ENCODE measurements around a stretch of chr3.

DNA sequence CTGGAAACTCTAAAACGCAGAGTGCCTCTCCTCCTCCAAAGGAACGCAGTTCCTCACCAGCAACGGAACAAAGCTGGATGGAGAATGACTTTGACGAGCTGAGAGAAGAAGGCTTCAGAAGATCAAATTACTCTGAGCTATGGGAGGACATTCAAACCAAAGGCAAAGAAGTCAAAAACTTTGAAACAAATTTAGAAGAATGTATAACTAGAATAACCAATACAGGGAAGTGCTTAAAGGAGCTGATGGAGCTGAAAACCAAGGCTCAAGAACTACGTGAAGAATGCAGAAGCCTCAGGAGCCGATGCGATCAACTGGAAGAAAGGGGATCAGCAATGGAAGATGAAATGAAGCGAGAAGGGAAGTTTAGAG, 611.6 kb upstream of the TGFBR2 start:
- PRO-cap, result no peak
- RAMPAGE, long total RNA, 4 experiments, result no peak in any of the 4 experiments

GRCh38 chr3:30227913-30228372, 378.5 kb upstream of the TGFBR2 start:
- PRO-cap, result no peak
- RAMPAGE, long total RNA, 4 experiments, result no peak in any of the 4 experiments

GRCh38 chr3:30495554-30496178, 110.7 kb upstream of the TGFBR2 start:
- PRO-cap, result bidirectional peak, plus-strand start at chr3:30496021, minus-strand start at chr3:30496010; bidirectional peak, plus-strand start at chr3:30496096, minus-strand start at chr3:30496042
- RAMPAGE, long total RNA, 4 experiments, result no peak in any of the 4 experiments

- PRO-cap, result unidirectional peak, minus-strand start at chr3:30612027
- RAMPAGE, long total RNA, 4 experiments, result no peak in any of the 4 experiments
Measured at GRCh38 chr3:30611607-30612547, 5.5 kb downstream of the TGFBR2 start.

- PRO-cap, result no peak
- RAMPAGE, long total RNA, 4 experiments, result no peak in any of the 4 experiments
Measured at GRCh38 chr3:30614192-30614828, 7.9 kb downstream of the TGFBR2 start.

DNA sequence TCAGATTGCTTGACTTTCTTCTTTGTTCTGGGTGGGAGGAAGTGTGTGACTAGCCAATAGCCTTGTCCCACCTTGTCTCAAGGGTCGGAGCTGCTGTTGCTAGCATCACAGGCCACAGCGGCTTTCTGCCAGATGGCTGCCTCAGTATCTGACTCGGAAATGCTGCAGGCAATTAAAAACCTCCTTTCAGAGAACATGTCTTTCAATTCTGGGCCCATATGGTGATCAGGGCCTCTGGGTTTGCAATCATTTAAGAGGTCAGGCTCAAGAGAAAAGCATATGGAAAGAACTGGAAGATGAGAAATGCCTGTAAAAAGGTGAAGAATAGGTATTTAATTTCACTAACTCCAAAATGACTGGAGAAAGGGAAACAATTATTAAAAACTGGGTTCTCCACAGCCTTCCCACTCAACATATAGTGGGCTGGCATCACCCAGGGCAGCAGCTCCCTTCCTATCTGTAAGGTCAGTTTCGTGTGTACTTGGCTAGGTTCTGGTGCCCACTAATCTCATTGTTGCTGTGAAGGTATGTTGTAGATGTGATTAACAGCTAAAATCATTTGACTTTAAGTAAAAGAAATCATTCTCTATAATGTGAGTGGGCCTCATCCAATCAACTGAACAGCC, 32.5 kb downstream of the TGFBR2 start:
- PRO-cap, result no peak
- RAMPAGE, long total RNA, 4 experiments, result start-site peak on the plus strand in 1 of 4 experiments, centred at position 314 of the sequence, 18 reads per replicate

DNA sequence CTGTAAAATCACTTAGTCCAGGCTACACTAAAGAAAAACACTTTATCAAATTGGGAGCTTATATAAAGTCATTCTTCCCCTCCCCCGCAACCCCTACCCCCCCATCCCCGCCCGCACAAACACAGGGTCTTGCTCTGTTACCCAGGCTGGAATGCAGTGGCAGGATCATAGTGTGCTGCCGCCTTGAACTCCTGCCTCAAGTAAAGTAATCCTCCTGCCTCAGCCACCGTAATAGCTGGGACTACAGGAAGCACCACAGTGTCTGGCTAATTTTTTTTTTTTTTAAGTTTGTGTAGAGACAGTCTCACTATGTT, 60.1 kb downstream of the TGFBR2 start:
- PRO-cap, result no peak
- RAMPAGE, long total RNA, 4 experiments, result start-site peak on the plus strand in 1 of 4 experiments, centred at position 164 of the sequence, 6 reads per replicate

- PRO-cap, result no peak
- RAMPAGE, long total RNA, 4 experiments, result no peak in any of the 4 experiments
Measured at GRCh38 chr3:31226184-31226624, 306.5 kb upstream of the STT3B start.

DNA sequence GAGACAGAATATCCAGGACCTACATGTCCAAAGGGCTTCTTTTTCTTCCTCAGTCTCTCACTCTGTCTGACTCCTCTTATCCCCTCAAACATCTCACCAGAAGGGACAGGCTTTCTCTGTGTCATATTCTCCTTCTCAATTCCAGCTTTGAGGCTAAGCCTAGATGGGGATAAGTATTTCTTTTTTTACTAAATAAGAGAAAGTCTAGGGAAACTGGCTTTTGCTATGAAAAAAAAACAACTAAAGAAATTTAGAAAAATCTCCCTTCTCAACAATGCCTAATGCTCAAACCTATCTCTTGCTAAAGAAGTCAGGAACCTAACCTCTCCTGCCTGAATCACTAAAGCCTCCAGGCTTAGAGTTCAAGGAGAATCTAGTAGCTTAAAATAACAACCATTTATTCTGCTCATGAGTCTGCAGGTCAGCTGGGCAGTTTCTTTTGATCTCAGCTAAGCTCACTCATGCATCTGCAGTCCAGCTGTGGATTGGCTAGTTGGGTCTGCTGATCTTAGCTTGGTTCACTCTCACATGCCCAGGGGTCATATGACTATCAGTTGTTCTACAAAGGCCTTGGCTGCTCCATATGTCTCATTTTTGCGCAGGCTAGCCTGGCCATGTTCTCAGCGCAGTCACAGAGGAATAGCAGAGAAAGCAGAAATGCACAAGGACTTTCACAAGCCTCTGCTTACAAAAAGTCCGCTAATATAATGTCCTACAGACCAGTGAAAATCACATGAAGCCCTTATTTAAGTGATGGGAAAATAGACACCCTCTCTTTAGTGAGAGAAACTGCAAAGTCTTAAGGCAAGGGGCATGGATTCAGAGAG, 109.3 kb upstream of the STT3B start:
- PRO-cap, result no peak
- RAMPAGE, long total RNA, 4 experiments, result no peak in any of the 4 experiments

DNA sequence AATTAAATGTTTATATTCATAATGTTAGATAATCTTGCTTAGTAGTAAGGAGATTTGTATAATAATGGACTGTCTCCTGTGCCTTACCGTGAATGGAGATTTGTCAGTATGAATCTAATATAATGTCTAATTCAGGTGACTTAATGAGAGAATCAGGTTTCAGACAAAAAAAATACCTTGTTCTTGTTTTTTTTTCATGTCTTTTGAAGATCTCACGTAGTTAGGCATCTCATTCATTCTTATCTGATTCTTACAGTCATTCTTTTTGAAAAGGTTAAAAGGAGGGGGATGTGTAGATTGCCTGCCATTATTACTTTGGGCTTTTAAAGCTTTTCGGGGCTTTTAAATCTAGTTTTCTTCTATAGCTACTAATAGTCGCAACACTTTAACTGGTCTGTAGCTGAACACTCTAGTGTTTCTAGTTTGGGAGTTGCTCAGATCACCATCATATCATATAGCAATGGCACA, 3.2 kb downstream of the STT3B start:
- PRO-cap, result no peak
- RAMPAGE, long total RNA, 4 experiments, result no peak in any of the 4 experiments

DNA sequence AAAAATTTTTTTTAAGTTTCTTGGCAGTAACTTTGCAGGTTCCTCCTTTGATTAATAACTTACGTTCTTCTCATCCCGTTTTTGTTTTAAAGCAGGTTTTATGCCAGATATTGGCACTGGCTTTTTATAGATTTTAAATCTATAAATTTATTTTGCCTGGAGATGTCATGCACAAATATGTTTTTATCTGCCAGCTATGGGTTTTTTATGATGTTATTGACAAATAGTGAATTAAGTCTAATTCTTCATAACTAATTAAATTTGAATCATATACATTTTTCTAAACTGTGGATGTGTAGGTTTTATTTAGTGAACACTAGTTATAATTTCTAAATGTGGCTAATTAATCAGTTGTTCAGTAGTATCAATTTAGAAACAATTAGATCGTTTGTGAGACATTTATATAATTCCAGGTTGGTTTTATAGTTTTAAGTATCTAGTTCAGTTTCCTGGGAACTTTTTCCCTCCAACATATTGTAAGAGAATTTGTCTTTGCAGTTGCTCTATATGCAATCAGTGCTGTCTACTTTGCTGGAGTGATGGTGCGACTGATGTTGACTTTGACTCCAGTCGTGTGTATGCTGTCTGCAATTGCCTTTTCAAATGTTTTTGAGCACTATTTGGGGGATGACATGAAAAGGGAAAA, 89.0 kb downstream of the STT3B start:
- PRO-cap, result no peak
- RAMPAGE, long total RNA, 4 experiments, result no peak in any of the 4 experiments

DNA sequence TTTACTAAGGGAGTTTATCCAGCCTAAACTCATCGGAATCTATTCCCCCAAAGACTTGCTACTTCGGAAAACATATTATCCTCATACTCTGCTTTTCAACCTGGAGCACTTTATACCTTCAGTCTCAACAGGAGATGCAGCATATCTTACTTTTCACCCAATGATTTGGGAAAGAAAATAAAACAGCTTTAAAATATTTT, 124.6 kb downstream of the OSBPL10 start:
- PRO-cap, result no peak
- RAMPAGE, long total RNA, 4 experiments, result no peak in any of the 4 experiments

- PRO-cap, result no peak
- RAMPAGE, long total RNA, 4 experiments, result no peak in any of the 4 experiments
Measured at GRCh38 chr3:31960944-31961648, 20.0 kb downstream of the OSBPL10 start.

GRCh38 chr3:32010010-32010462, 28.5 kb downstream of the ZNF860 start:
- PRO-cap, result no peak
- RAMPAGE, long total RNA, 4 experiments, result no peak in any of the 4 experiments

GRCh38 chr3:32106791-32107397, 474 bp downstream of the GPD1L start:
- PRO-cap, result unidirectional peak, plus-strand start at chr3:32106936; bidirectional peak, plus-strand start at chr3:32107312, minus-strand start at chr3:32107255
- RAMPAGE, long total RNA, 4 experiments, result no peak in any of the 4 experiments

DNA sequence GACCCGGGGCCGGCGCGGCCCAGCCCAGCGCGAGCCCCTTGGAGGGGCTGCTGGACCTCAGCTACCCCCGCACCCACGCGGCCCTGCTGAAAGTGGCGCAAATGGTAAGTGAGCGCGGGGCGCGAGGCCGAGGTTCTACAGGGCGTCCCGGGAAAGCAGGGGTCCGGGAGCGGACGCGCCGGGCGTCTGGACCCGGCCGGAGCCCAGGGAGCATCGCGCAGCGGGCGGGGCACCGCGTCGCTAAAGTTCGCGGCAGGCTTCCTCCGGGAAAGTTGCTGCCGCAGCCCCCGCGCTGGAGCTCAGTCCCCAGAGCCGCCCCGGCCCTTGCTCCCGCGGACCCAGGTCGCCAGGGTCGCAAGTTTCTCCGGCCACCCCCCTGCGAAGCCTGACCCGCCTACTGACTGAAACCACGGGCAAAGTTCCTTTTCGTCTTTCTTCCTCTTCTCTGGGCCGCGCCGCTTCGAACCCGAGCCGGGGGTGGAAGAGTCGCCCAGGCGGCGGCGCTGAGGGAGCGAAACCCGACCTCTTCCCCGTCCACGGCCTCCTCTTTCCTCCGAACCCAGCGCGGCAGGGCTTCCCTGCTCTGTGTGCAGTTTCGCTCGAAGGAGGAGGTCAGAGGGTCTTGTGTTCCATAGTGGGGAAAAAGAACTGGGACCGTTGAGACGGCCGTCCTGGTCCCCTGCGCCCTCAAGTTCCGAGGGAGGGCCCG, 463 bp downstream of the CMTM7 start:
- PRO-cap, result no peak
- RAMPAGE, long total RNA, 4 experiments, result no peak in any of the 4 experiments

DNA sequence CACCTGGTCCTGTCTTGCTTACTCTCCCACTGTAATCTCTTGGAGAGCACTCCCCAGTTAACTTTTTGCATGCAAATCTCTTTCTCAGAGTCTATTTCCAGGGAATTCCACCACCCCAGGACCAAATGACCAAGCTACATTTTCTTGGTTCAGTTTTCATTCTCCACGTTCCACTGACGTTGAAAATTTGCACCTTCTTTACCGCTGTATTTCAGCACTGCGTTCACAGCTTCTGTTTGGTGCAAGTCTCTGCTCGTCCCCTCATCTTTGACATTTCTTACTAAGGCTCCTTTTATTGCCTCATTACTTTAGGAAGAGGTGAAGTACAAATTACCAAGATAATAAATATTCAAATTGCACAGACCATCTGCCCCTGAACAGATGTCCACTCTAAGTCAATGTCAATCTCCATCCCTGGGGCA, 22.5 kb downstream of the CMTM7 start:
- PRO-cap, result no peak
- RAMPAGE, long total RNA, 4 experiments, result no peak in any of the 4 experiments

GRCh38 chr3:32820039-32820767, 2.4 kb downstream of the TRIM71 start:
- PRO-cap, result no peak
- RAMPAGE, long total RNA, 4 experiments, result no peak in any of the 4 experiments

DNA sequence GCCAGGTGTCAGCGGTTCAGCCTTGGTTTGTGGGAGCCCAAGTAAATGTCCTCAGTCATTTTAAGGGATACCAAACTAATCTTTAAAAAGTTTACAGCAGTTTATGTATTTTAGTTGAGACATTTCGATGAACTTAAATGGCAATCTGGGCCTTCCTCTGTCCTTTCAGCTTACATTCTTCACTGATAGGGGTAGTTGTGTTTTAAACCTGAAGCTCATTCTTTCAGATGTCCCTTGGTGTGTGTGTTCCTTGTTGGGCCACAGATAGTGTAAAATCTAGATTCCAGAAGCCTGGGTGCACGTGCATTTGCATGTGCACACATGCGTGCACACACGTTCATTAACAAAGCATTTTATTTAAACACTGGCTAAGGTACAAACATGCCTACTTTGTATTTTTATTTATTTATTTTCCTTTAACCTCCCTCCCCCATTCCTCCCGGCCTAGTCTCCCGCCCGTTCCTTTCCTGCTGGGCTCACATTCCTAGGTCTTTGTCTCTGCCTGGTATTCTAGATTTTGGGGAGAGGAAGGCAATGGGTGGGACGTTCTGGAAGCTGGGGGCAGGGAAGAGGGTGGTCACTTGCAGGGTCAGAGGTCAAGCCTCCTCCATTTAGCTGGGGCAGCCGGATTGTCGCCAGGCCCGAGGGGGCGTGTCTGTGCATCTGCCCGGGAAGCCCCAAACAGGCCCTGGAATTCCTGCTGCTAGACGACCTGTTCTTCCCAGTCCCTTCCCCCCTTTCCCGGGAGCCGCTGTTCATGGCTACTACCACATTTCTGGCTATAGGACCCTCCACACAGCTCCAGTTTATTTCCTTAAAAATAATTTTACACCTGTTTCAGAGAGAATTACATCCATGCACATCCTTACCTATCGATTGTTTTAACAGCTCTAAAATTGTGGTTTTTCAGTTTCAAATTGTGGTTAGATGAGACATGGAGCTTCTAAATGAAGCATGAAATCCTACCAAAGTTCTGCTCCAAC, 51.7 kb downstream of the TRIM71 start:
- PRO-cap, result no peak
- RAMPAGE, long total RNA, 4 experiments, result no peak in any of the 4 experiments

- PRO-cap, result unidirectional peak, minus-strand start at chr3:32989636
- RAMPAGE, long total RNA, 4 experiments, result no peak in any of the 4 experiments
Measured at GRCh38 chr3:32989509-32989891, 38.1 kb downstream of the CCR4 start.